Choroid plexus epithelial cell (primary cell): ENCODE measurements around a stretch of chr2.

DNA sequence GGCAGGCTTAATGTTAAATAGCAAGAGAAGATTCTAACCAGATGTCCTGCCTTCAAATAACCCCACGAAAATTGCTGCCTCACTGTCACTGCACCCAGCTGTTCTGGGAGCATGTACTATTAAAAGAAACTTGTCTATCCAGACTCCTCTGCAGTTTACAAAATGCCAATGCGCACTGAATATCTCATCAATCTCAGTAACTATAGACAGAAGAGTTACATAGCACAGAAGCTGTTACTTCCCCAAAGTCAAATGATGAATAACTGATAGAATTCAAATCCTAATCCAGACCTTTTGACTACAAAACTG, 43.9 kb downstream of the WDR75 start:
- RRBS: no CpG with 5 or more reads among the region's 2 CpGs

DNA sequence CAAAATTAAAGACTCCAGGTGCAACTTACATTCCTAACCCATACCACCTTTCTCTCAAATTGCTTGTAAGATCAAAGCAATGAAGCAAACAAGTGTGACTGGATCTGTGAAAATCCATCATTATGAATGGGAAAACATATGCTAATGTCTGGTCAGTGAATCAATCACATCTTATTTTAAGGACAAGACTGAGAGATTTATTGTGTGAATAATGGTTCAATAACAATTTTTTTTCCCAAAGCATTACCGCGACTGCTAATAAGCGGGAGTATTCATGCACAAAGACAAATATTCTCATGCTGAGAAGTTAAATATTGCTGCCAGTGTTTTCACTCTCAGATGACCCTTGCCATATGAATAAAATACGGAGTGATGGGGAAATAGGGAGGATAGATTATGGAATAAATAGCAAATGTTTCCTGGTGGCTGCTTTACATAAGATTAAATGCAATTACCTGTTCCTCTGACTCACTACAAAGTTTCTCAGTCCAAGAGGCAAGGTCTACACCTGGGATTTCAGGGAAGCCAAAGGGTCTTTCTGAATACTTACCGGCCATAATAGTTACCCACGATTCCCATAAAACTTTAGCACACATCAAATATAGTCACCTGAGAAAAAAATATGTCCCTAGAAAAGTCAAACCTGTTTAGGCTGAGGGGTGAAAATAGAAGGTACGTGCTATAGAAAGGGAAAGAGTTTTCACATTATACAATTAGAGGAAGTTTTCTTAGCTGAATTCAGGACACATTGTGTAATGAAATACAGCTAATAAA, 59.5 kb downstream of the WDR75 start:
- RRBS: no CpG with 5 or more reads among the region's 7 CpGs

- RRBS: no CpG with 5 or more reads among the region's 3 CpGs
Measured at GRCh38 chr2:189522724-189523211, 57.8 kb downstream of the SLC40A1 start.

DNA sequence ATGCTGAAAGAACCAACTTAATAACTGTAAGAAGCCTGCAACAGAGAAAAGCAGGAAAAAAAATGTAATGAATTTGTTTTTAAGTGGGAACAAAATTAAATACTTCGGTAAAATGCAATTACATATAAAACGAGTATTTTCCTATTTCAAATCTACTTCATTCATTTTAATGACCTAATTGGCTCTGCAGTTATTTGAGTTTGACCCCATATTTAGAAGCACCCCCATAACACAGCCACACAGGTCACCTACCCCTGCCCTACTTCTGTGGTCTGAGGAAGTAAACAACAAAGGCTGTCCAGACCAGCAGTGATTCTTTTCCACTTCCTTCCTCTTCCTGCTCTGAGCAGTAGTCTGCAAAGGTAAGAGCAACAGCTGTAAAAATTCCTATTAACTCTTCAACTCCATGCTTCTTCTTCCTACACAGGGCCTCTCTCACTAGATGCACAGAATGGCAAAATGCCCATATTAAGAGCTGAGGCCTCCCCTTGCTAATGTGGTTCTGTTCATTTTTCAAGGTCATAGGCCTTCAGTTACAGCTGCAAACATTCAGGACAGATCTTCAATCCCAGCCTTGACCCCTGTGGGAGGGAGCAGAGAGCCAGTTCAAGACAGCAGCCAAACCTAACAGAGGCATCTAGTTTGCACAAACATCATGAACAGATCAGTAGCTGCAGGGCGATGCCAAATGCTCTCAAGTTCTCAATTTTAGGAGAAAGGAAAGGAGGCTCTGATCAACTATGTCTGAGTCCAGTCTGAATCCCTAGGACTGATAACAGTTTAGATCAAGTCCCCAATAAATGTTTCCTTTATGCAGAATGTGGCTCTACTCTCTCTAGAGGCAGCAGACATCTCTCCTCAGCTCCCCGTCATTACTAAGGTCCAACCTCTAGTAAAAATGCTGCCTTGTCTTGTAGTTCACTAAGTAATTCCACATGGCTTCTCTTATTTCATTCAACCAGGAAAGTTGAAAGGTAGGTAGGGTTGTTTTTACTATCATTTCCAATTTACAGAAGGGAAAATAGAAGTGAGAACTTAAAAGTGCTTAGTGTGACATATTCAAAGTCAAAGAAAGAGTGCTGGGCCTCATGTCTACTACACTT, 20.9 kb downstream of the SLC40A1 start:
- RRBS: no CpG with 5 or more reads among the region's 4 CpGs

DNA sequence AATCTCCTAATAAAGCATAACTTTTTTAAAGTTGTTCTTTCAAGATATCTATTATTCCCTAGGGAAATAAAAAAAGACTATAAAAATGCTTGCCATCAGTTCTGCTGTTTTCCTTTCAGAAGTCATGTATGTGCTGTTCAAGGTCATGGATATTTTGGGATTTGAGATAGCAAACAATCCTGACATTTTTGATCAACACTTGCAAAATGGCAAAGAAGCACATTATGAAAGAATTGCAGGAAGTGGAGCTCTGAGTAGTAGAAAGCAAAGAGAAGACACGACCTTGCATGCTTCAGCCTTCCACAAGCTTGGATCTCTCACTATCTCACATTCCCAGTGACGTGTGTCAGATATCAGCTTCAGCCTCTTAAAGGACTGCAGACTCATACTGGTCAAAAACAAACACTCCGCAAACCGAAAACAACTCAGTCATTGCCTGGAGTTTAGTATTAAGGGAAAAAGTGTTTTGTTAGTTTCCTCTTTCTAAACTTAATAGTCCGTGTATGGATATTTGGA, 32.4 kb upstream of the SLC40A1 start:
- RRBS: no CpG with 5 or more reads among the region's 5 CpGs

DNA sequence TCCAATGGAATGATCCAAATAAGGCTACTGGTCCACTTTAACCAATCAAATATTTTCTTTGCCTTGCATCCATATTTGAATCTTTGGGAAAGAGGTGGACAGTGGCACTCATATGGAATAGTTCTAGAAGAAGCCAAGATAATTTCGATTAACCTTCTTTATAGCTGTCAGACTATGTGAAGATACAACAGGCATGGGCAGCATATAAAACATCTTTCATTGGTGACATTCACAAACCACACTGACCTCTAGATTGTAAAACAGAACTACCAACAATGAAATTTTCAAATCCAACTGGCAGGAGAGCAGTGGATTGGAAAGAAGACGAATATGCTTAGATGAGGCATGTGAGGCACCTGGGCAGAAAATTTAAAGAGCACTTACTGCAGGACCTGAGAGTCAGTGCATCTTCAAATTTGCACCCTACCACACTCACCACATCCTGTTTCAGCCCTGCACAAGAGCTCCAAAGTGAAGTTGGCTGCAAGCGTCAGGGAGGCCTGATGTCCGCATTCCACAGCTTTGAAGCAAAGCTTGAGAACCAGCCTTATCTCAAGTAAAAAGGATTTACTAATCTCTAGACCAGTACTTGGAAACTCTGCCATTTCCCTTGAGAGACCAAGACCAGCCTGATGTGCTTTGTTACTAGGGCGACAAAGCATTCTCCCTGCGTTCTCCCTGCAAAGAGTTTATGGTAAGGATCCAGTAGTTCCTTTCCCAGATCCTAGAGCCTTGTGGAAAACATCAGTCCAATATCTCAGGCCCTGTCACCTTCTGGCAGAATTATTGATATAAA, 3.5 kb upstream of the ASDURF start:
- RRBS: no CpG with 5 or more reads among the region's 6 CpGs

DNA sequence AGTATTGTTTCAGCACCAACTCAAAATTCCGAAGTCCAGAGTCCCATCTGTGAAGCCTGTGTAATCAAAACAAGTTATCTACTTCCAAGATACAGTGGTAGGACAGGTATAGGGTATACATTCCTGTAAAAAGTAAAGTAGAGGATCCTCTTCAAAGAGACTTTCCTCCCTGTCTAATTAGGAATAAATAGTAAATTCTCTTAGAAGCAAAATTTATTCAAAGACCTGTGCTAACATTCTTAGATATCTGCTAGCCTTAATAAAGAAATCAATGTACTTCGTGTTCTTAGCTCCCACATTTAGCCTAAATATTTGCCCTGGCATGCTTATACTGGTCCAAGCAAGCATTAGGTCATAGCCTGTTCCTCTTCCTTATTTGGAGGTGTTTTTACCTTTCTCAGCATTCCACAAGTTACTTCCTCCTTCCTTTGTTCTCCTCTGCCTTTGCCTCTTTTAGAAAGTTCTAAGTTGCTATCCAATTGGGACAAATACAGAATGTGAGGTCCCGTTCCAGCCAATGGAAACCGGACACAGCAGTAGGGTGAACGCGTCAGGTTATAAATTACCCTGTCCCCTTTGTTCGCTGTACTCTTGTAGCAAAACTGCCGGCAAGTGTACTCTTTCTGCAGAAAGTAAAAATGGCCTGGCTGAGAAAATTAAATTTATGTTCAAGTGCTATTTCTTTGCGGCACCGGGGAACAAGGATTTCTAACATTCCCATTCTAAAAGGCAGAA, 40.0 kb downstream of the HIBCH start:
- RRBS: 95% methylated on average over 2 of the region's 10 CpGs

GRCh38 chr2:190334865-190335548, 8.4 kb upstream of the INPP1 start:
- RRBS: no CpG with 5 or more reads among the region's 4 CpGs

GRCh38 chr2:190477771-190478618, 56.5 kb downstream of the NEMP2 start:
- RRBS: no CpG with 5 or more reads among the region's 7 CpGs

DNA sequence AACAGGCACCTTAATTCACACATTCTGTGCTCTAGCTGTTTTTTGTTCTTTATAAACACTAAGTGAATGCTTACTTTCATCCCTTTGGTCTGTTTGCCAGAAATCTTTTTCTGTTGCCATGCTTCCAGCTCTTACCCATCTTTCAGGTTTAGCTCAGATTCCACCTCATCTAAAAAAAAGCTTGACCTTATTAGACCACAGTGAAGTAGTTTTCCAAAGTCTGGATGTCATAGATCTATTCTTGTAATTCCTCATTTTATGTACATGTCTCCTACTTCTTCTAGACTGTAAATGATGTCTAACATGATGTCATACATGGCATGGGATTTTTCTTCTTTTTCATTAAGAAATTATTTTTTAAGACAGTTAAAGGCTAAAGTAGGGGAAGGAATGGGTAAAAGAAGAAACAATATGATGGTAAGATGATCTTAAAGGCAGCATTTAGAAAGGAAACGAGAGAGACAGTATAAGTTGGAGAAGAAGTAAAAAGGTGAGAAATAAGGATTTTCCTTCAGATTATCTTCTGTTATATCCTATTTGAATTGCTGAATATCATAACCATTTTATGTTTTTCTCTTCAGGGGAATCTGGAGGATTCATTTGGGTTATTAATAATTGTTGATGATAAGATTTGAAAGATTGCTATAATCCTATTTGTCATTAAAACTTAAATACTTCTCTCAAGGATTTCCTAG, 11.3 kb downstream of the GLS start:
- RRBS: no CpG with 5 or more reads among the region's 1 CpG

- RRBS: no CpG with 5 or more reads among the region's 10 CpGs
Measured at GRCh38 chr2:190893469-190893926, 12.9 kb downstream of the GLS start.

DNA sequence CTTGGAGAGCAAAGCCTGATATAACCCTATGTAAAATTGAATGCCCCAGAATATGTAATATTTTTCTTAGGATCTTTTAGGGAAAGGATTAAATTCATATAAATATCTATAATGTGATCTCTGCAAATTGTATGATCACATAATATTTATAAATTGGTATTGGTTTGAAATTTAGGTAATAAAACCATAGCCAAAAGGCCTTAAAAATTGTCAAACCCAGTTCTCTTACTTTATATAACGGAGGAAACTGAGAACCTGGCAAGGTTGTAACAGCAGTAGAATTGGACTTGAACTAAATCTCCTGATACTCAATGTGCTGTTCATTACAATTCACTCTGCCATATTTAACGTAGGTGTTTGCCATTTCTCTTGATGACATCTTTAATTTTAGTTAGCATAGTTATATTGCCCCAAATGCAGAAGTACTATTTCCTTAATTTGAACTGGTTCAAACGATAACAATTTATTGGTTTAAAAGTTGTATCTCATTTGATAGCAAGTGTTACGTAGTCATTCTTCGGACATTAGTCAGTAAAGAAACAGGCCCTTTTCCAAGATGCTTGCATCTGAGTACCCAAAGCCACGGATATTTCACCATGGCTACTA, 31.9 kb downstream of the GLS start:
- RRBS: no CpG with 5 or more reads among the region's 6 CpGs

DNA sequence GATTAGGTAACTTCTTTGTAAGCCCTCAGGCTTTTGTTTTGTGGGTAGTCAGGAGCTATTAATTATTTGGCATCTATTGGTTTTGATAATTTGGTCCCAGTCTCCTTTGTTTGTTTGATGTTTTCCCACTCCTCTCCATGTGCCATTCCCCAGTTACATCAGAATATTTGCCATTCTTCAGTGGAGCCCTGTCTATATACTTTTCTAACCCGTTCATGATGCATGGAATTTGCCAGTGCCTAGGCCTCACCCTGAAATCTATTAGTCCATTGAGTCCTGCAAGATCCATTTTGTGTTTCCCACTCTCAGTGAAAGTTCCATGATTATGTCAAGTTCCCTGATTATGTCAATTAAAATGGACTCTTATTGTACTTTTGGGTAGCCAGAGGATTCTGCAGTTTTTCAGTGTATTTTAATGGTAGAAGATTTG, 42.6 kb downstream of the GLS start:
- RRBS: no CpG with 5 or more reads among the region's 1 CpG

DNA sequence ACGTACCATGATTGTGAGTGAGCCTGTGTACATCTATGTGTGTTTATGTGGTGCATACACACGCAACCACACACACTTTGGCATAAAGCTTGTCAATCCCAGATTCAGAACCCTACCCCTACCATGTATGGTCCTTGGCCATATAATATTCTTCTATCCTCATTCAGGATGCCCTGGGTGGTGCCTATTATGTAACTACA, 11.3 kb upstream of the MYO1B start:
- RRBS: no CpG with 5 or more reads among the region's 2 CpGs

DNA sequence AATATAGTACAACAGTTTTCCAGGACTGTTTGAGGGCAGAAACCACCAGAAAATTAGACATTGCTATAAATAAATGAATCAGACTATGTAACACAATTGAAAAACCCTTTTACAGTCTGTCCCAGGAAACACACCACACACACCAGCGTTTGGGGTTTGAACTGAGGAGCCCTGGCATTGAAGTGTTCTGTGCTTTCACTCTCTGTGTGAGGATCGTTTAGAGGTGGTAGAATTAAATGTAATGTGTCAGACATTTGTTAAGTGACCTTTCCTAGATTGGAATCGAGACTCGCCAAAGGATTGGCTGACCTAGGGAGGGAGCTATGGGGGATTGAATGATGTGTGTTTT, 1.5 kb downstream of the MYO1B start:
- RRBS: no CpG with 5 or more reads among the region's 4 CpGs

GRCh38 chr2:191318574-191319330, 73.5 kb downstream of the MYO1B start:
- RRBS: no CpG with 5 or more reads among the region's 2 CpGs

GRCh38 chr2:191360453-191361277, 115.5 kb downstream of the MYO1B start:
- RRBS: no CpG with 5 or more reads among the region's 5 CpGs

GRCh38 chr2:191567198-191567525, 110.8 kb upstream of the NABP1 start:
- RRBS: no CpG with 5 or more reads among the region's 2 CpGs

- RRBS: 2% methylated on average over 14 of the region's 43 CpGs
Measured at GRCh38 chr2:191678360-191679141, 615 bp downstream of the NABP1 start.

GRCh38 chr2:191682339-191683032, 4.5 kb downstream of the NABP1 start:
- RRBS: no CpG with 5 or more reads among the region's 6 CpGs